Choroid plexus epithelial cell (primary cell): Measurements from ENCODE around the gene ZCRB1.

GRCh38 chr12:42094145-42094690 lies 50.5 kb downstream of the GXYLT1 start:
- RRBS = no CpG with 5 or more reads among the region's 5 CpGs

DNA sequence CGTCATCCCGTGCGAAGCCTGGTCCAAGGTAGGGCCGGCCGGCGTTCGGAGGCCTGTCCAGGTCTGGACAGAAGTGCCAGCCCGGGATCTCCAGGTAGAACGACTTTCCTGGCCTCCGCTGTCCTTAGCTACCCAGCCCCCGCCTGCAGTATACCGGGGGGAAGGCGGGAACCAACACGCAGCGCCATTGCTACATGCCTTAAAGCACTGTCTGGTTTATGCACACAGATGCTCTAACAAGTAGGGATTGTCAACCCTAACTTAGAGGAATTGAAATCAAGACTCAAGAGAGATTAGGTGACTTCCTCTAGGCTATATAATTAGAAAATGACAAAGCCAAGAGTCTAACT lies 561 bp upstream of the YAF2 start:
- RRBS = 2% methylated on average over 5 of the region's 15 CpGs

GRCh38 chr12:42325497-42326332 lies at the start of gene ZCRB1:
Gene ZCRB1, minus strand, starts transcription at chr12:42326094.
- RRBS = 1% methylated on average over 18 of the region's 53 CpGs

GRCh38 chr12:42468490-42468868 lies 121.1 kb downstream of the PRICKLE1 start:
- RRBS = no CpG with 5 or more reads among the region's 7 CpGs

DNA sequence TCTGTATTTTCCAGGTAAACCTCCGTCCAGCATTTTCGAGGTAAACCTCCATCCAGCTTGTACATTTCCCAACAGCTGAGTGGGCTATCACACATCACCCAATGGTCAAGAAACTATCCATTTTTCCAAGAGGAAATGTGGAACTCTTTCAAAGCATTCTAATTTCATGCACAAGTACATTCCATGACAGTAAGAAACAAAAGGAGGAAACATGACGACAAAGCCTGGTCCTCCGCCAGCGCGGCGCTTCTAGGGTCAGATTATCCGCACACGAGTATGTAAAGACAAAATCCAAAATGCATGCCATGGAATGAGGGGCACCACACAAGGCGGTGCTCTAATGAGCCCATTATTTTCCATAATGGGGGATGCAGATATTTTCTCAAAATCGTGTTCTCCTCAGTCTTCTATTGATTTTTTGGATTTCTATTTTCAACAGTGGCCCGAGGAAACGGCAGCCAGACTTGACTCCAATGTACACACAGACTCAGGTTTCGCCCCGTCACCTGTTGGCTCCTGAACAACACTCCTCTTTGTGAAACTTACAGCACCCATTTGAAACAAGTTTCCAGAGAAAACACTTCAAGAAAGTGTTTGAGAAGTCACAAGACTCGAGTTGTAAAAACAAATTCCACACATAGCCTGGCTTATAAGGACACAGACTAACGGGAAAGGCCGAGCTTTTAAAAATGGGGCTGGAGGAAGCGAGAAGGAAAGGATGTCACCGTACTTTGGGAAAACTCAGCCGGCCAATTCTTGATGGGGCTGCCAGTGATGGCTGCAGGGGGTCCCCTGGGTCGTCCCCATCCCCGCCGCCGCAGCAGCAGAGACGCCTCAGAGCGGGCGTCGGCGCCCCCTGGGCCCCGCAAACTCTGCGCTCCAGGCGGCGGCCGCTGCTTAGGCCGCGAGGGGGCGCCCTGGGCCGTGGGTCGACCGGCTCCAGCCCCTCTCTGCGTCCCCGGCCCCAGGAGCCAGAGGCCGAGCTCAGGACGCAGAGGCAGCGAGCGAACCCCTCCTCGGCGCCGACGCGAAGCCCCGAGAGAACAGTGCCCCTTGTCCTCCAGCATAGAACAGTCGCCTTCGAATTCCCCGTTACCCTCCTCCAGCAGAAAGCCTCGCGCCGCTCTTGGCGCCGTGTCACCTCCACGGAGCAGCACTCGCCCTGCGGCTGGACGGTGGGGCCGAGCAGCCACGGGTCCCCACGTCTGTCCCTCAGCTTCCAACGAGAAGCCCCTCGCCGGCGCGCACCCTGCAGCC lies 107.1 kb downstream of the PRICKLE1 start:
- RRBS = 3% methylated on average over 3 of the region's 73 CpGs

- RRBS = no CpG with 5 or more reads among the region's 2 CpGs
Observed at GRCh38 chr12:42885761-42886179, 296.2 kb upstream of the PRICKLE1 start.

DNA sequence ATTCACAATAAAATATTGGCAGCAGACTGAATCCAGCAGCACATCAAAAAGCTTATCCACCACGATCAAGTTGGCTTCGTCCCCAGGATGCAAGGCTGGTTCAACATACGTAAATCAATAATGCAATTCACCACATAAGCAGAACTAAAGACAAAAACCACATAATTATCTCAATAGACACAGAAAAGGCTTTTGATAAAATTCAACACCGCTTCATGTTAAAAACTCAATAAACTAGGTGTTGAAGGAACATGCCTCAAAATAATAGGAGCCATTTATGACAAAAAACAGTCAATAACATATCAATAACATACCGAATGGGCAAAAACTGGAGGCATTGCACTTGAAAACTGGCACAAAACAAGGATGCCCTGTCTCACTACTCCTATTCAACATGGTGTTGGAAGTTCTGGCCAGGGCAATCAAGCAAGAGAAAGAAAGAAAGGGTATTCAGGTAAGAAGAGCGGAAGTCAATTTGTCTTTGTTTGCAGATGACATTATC lies 119.0 kb downstream of the TMEM117 start:
- RRBS = no CpG with 5 or more reads among the region's 6 CpGs

GRCh38 chr12:44875368-44875920 lies 671 bp downstream of the NELL2 start:
- RRBS = no CpG with 5 or more reads among the region's 25 CpGs

GRCh38 chr12:44948498-44949162 lies 72.5 kb upstream of the NELL2 start:
- RRBS = no CpG with 5 or more reads among the region's 19 CpGs

- RRBS = no CpG with 5 or more reads among the region's 9 CpGs
Observed at GRCh38 chr12:45244511-45245125, 28.7 kb downstream of the ANO6 start.

- RRBS = no CpG with 5 or more reads among the region's 4 CpGs
Observed at GRCh38 chr12:45281918-45282405, 66.1 kb downstream of the ANO6 start.

- RRBS = no CpG with 5 or more reads among the region's 1 CpG
Observed at GRCh38 chr12:45328062-45328424, 112.1 kb downstream of the ANO6 start.

DNA sequence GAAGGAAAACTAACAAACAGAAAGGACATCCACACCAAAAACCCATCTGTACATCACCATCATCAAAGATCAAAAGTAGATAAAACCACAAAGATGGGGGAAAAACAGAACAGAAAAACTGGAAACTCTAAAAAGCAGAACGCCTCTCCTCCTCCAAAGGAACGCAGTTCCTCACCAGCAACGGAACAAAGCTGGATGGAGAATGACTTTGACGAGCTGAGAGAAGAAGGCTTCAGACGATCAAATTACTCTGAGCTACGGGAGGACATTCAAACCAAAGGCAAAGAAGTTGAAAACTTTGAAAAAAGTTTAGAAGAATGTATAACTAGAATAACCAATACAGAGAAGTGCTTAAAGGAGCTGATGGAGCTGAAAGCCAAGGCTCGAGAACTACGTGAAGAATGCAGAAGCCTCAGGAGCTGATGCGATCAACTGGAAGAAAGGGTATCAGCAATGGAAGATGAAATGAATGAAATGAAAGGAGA lies 155.8 kb downstream of the ANO6 start:
- RRBS = no CpG with 5 or more reads among the region's 9 CpGs

GRCh38 chr12:45671250-45671699 lies 58.2 kb upstream of the ARID2 start:
- RRBS = no CpG with 5 or more reads among the region's 3 CpGs

- RRBS = no CpG with 5 or more reads among the region's 3 CpGs
Observed at GRCh38 chr12:45786363-45786830, 56.9 kb downstream of the ARID2 start.

DNA sequence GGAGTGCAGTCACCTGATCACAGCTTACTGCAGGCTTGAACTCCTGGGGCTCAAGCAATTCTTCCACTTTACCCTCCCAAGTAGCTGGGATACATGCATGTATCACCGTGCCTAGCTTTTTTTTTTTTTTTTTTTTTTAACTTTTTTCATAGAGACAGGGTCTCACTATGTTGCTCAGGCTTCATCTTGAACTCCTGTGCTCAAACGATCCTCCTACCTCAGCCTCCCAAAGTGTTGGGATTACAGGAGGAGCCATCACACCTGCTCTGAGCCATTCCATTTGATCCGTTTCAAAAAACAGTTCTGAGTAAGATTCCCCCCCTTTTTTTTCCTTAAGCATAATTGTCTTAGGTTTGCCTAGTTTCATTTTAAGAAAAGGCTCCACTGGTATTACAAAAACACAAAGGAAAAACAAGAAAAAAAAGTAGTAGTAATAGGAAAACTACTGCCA lies 35.7 kb downstream of the SCAF11 start:
- RRBS = no CpG with 5 or more reads among the region's 3 CpGs

- RRBS = no CpG with 5 or more reads among the region's 2 CpGs
Observed at GRCh38 chr12:46224275-46224772, 44.5 kb downstream of the SLC38A1 start.

GRCh38 chr12:46268145-46268573 lies 684 bp downstream of the SLC38A1 start:
- RRBS = 0% methylated on average over 1 of the region's 27 CpGs

DNA sequence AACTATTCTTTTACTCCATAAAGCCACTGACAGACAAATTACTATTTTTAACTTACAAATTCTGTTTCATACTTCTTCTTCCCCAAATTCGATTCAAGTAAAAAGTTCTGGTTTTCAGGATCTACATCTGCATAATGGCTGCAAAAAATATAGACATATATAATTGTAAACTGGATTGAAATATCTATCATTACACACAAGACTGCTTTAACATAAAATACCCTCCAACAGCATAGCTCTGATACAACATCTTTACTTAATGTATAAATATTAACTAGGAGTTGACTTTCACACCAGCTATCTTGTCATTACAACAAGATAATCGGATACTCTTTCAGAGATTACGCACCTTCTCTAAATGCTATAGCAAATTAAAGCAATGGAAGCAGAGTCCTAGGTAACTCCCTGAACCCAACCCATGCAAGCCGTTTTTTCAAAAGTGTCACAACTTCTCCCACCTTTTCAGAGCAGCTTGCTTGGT lies 1.8 kb downstream of the SLC38A2 start:
- RRBS = no CpG with 5 or more reads among the region's 4 CpGs